Hair follicle dermal papilla cell (primary cell): Measurements from ENCODE around the genes ZNF124, OR2C3, OR1C1, OR2L8, OR2T6 and OR2T1.

DNA sequence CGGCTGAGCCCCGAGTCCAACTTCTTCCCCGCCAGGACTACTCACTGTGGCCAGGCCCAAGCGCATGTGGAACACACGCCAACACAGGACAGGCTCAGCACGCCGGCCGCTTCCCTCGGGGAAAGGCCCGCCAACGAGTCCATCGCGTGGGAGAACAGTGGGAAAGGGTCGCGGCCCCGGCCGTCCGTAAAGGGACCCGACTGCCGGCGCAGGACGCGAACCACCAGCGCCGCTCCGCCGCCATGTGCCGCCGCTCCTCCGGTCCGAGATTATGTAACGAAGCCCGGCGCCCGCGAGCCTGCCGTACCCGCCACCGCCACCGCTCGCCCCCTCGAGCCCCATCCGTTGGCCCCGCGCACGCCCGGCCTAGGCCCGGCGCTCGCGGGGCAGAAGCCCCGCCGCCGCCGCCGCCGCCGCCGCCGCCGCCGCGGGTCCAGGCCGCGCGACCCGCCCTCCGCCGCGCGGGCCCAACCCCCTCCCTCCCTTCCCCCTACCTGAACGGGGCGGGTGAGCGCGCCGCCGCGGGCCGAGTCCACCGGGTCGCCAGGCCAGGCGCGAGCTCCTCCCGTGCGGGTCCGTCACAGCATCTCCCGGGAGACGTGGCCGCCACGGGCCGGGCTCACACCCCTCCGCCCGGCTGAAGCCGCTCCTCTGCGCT, 535 bp downstream of the AHCTF1 start:
- CAGE, long polyA plus RNA = no peak

DNA sequence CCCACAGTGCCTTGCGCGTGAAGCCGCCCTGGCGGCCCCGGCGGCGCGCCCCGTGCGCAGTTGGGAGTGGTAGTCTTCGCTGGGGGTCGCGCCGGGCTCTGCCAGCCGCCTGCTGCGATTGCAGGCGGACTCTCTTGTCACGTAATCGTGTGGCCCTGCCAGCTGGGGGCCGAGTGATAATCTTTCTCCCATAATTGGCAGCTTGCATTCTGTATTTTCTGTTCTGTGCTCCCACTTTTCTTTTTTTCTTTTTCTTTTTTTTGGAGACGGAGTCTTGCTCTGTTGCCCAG, 415 bp upstream of the AHCTF1 start:
- CAGE, long polyA plus RNA = no peak

DNA sequence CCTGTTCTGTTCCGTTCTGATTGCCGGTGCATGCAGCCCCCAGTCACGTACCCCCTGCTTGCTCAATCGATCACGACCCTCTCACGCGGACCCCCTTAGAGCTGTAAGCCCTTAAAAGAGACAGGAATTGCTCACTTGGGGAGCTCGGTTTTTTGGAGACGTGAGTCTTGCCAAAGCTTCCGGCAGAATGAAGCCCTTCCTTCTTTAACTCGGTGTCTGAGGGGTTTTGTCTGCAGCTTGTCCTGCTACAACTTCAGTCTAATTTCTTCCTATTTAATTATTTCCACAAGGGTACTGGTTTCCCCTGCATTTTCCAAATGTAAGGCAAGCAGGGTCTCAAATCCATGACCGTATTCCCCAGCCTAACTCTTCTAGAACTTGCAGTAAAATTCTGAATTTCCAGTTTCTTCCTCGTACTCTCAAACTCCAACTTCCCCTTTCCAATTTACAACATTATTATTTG, 23.5 kb upstream of the ZNF669 start:
- CAGE, long polyA plus RNA = no peak

GRCh38 chr1:247132813-247133518, 28.8 kb upstream of the ZNF669 start:
- CAGE, long polyA plus RNA = no peak

- CAGE, long polyA plus RNA = no peak
Measured at GRCh38 chr1:247139665-247140399, 32.0 kb downstream of the ZNF124 start.

DNA sequence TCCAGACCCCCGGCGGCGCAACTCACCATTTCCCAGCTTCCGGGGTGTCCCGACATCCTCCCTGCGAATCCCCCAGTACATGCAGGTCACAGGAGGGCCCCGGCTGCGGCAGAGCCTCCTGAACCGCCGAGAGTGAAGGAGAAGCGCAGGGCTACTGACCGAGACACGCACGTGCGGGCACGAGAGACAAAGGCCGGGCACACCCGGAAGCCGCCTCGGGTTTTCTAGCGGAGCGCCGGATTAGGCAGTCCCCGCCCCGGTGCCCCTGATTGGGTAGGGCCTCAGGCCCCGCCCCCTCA, at the start of gene ZNF124:
Gene ZNF124, minus strand, starts transcription at position 199 of the 299 bp plus-strand sequence.
- CAGE, long polyA plus RNA = no peak

DNA sequence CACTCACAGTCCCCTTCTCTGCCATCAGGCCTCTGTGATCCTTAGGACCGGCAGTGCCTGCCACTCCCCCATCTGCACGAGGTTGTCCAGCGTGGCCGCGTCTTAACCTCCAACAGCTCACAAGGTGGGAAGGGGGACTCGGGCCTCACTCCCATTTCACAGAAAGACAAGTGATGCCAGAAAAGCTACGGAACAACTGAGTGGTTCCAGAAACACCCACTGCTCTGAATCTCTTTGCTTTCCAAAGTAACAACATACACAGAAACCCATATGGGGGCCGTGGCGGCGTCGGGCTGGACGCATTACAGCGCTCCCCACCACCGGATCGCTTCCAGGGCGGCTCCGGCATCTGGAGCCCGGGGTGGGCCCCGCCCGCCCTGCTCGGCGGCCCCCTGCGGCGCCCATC, 994 bp downstream of the ZNF496 start:
- CAGE, long polyA plus RNA = no peak

GRCh38 chr1:247358787-247359558, 27.3 kb upstream of the ZNF496 start:
- CAGE, long polyA plus RNA = no peak

- CAGE, long polyA plus RNA = no peak
Measured at GRCh38 chr1:247518132-247518674, 18.0 kb downstream of the OR2C3 start.

DNA sequence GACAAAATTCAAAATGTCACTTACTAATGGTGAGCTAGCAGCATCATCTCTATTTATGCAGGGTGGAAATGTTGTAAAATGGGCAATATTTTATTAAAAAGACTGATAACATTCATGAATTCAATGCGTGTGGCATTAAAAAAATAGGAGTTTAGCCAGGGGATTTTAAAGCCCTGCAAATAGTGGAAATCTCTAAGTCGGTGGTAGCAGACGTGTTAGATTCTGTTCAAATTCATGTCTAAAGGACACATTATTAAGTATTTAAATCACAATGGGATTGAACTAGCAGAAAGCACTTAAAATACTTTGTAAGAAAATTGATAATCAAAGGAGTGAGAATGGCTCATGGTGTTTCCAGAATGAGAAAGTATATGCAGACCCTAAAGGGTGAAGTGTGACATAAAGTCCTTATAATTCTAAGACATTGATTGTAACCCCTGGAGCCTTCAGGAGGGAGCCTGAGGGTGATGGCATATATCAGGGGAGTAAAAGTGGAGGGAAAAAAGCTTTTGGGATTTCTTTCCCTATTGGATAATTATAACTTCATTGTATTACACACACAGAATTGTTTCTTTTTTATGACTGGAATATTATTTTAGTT, at the start of gene OR2C3:
Gene OR2C3, minus strand, starts transcription at position 297 of the 601 bp plus-strand sequence.
- CAGE, long polyA plus RNA = no peak

GRCh38 chr1:247760467-247760851, at the start of gene OR1C1:
TSS of gene OR1C1 (minus strand) at chr1:247760556.
- CAGE, long polyA plus RNA = no peak

DNA sequence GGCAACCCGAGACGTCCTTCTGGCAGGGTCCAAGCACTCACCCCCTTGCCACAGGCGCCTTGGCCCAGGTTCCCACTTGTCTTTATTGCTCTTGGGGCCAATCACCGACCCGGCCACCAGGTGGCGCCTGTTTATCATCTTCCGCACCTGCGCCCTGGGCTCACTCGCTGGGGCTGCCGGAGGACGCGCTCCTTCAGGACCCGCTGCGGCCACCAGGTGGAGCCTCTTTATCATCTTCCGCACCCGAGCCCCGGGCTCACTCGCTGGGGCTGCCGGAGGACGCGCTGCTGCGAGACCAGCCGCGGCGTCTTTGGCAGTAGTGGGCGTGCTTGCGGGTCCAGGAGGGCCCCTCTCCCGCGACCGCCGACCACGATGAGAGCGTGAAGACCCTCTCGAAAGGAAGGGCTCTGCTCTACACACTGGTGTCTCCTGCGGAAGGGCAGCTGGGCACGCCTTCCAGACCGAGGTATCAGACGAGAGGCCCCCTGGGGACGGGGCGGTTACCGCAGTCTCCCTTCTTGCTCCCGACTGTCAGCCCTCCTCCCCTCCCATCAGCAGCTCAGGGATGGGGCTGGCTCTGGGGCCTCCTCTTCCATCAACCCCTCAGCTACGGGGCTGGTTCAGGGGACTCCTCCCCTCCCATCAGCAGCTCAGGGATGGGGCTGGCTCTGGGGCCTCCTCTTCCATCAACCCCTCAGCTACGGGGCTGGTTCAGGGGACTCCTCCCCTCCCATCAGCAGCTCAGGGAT, 11.6 kb upstream of the OR2L8 start:
- CAGE, long polyA plus RNA = no peak

- CAGE, long polyA plus RNA = no peak
Measured at GRCh38 chr1:247948449-247949083, at the start of gene OR2L8. TSS of gene OR2L8 (plus strand) at chr1:247948858.

DNA sequence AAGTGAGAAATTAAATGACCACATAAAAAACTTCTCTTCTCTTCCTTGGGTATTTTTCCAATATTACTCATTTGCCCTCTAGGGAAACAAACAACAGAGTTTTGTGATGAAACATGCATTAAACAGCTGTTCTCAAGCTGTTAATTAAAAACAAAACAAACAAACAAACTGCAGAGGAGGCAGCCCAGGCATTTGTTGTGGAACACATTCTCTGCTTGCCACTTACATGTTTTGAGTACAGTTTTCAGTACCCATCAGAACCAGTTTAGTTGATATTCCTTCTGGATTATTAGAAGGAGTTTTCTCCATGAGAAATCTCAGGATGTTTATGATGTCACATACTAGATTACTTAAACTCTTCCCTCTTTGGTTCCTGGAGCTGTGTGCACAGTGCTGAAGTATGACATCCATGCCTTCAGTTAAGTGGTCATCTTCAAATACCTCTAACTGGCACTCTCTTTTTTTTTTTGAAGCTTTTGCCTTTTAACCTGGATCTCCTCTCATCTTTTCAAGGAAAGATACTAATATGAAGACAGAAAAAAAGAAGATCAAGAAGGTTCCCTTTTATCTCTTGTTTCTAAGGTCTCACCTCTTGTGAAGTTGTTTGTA, at the start of gene OR2T6:
Gene OR2T6, plus strand, starts transcription at position 354 of the 609 bp plus-strand sequence.
- CAGE, long polyA plus RNA = no peak

DNA sequence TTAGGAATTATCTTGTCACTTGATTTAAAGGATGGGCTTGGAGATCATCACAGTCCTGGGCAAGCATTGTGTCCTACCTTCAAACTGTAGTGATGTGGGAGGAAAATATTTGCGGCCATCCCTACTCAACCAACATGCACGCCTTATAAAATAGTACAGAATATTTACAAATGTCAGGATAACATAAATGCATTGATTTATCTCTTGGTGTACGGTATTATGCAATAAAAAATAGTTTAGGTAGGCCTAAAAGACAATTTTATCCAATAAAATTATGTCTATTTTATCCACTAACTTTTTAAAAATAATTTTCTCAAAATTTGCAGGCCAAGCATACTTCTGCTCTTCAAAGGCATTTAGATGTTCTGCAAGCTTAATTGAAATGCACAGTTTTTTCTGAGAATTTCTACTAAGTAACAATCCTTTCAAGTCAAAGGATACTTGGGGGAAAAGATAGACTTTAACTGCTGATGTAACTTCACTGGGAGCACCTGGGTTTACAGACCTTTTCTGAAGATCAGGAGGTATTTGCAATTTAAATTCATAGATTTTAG, at the start of gene OR2T1:
Gene OR2T1, plus strand, starts transcription at position 327 of the 554 bp plus-strand sequence.
- CAGE, long polyA plus RNA = no peak

DNA sequence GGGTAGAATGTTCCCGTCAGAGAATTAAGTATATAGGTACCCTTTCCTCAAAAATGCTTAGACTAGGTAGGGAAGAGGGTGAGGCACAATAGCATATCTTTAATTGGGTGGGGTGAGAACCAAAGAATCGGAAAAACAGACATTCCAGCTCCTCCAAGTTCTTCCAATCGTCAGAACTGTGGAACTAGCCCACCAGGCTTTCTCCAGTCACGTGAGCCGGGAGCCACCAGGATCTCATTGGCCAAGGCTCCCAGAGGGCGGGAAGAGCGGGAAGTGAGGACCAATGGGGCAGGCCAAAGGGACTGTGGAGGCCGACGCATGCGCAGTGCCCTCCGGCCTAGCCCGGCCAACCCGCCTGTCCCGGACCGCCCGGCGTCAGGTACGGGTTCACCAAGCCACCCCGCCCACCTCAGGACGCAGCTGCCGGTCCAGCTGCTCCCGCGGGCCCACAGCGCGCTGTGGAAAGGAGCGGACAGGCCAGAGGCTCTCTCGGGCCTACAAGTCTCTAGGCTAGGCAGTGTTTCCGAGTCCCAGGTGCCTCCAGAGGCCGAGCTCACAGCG, 36.2 kb upstream of the OR2T27 start:
- CAGE, long polyA plus RNA = no peak

GRCh38 chr1:248822427-248822927, 3.2 kb downstream of the SH3BP5L start:
- CAGE, long polyA plus RNA = no peak

DNA sequence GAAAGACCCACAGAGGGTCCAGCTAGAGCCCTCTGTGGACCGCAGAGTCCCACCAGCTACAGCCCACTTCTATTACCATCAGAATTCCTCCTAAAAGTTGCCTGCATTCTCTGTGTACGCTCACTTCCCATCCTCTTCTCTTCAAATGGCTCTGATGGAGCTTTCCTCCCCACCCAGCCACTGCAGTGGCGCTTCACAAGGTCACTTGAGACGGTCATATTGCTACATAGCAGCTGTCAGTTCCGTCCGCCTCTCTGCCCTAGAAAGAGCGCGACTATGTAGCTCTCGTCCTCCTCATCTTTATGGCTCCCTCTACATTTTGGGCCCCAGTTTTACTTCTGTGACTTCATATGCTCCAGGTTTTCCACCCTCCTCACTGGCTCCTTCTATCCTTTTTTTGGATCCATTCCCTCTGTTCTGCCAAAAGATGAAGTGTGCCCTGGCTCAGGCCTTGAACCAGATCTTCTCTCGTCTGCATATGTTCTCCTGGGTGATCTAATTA, 606 bp upstream of the ZNF692 start:
- CAGE, long polyA plus RNA = no peak

DNA sequence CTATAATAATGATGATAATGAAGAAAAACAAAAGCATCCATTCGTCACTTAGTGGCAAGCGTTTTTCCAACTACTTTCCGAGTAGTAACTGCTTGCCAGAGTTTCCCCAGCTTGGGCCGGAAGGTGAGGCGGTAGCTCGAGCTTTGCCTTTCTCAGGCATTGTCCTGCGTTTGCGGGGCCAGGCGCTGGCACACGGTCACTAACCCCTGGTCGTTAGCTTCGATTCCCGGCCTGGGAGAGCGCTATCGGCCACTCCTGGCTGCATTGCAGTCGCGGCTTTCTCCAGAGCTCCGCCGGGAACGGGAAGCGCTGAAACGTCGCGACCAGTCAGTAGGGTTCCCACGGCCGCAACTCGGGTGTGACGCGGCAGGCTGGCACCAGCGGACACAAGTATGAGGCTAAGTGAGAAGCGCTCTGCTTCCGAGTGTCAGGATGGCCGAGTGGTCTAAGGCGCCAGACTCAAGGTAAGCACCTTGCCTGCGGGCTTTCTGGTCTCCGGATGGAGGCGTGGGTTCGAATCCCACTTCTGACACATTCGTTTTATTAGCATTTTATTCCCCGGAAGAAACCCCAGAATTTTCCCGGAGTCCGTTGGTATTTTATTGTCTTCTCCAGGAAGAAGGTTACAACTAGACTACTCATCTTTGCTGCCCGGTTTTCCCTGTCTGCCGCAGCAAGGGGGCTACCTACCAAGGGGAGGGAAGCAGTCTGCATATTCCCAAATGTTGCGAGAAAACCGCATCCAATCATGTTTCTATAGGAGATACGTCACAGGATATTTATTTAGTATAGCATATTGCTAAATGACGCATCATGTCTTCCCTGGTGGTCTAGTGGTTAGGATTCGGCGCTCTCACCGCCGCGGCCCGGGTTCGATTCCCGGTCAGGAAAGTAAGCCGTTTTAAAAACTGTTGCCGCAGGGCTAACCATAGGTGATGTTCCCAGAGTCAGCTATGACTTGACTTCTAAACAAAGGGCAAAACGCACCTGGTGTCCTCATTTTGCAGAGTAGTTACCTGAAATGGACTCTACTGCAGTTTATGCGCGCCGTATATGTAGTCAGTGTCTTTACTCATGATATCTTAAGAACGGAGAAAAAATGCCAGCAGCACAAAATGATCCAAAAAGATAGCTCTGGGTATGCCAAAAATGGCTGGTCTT, 14.9 kb upstream of the ZNF692 start:
- CAGE, long polyA plus RNA = no peak